Non-pigmented ciliary epithelial cell (primary cell): ENCODE measurements around a stretch of chr12.

GRCh38 chr12:132798219-132798590, 30.5 kb downstream of the GOLGA3 start:
- RRBS, result no CpG with 5 or more reads among the region's 12 CpGs

- RRBS, result no CpG with 5 or more reads among the region's 18 CpGs
Observed at GRCh38 chr12:132823947-132824945, 4.4 kb downstream of the GOLGA3 start.

DNA sequence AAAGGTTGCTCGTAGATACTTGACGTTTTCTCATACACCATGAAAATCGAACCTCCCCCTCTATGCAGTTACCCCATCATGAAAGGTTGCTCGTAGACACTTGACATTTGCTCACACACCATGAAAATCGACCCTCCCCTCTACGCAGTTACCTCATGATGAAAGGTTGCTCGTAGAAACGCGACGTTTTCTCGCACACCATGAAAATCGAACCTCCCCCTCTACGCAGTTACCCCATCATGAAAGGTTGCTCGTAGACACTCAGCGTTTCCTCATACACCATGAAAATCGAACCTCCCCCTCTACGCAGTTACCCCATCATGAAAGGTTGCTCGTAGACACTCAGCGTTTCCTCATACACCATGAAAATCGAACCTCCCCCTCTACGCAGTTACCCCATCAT, 7.6 kb upstream of the CHFR start:
- RRBS, result no CpG with 5 or more reads among the region's 21 CpGs

DNA sequence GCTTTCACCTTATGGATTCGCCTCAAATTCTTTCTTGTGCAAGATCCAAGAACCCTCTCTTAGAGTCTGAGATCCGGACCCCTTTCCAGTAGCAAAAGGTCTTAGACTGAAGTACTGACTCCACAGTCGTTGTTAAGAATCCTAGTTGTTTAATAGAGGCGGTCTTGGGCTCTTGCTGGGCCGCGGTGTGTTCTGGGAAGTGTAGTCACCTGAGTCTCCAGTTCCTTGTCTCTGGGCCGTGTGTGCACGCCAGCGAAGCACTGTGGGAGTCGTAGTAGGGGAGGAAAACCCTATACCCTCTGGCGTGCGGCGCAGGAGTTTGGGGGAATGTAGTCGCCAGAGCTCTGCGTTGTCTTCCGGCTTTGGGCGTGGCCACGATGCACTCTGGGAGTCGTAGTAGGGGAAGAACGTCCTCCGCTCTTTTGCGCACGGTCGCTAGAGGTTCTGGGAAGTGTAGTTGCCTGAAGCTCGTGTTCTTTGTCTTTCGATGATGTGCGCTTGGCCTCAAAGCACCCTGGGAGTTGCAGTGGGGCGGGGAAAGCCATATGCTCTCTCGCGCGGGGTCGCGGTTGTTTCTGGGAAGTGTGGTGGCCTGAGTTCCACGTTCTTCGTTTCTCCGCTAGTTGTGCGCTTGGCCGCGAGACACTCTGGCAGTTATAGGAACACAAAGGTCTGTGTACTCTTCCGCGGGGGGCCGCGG, 691 bp upstream of the ZNF140 start:
- RRBS, result no CpG with 5 or more reads among the region's 43 CpGs

DNA sequence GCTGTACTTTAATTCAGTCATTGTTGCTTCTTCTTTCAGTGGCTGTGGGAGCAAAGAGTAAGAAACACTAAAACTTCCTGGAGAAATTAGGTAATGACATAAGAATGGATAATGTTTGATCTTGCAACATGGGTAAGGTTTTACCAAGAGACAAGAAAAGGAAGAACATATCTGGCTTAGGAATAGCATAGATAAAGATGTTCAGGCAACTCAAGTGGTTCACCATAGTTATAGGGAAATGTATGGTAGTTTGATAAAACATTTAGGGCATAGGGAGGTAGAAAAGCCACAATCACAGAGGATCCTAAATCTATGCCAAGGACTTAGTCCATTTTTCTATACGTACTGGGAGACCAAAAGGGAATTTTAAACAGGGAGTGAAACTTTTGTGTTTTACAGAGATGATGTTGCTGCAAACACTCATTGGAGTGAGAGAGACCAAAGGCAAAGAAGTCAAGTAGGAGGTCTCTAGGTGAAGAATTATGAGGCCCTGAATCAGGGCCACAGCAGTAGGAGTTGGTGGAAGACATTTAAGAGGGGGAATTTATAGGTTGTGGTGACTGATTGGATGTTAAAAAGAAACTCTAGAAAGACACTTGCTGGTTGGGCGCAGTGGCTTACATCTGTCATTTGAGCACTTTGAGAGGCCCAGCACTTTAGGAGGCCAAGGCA, 8.9 kb downstream of the ZNF10 start:
- RRBS, result no CpG with 5 or more reads among the region's 2 CpGs